Measurements from ENCODE around the genes TRIP12 and CAB39.

GRCh38 chr2:227854061-227854336 is 17.4 kb upstream of the DAW1 start:
- PRO-cap = no peak

GRCh38 chr2:228179968-228181162 is 1.1 kb downstream of the SPHKAP start:
- PRO-cap = unidirectional peak, plus-strand start at chr2:228180974

DNA sequence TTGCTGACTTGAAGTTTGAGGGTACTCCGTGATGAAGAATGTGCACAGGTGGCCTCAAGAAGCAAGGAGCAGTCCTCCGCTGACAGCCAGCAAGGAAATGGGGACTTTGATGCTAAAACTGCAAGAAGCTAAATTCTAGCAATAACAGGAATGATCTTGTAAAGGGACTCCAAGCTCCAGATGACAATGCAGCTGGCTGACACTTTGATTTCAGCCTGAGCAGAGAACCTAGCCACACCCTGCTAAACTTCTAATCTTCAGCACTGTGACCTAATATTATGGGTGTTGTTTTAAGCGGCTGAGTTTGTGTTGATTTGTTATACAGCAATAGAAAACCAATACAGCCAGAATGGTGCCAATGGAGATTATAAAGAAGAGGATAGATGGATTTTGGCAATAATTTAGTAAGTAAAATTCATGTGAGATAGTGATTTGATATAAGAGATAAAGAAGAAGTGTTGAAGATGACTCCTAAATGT is 196.7 kb upstream of the SPHKAP start:
- PRO-cap = no peak

DNA sequence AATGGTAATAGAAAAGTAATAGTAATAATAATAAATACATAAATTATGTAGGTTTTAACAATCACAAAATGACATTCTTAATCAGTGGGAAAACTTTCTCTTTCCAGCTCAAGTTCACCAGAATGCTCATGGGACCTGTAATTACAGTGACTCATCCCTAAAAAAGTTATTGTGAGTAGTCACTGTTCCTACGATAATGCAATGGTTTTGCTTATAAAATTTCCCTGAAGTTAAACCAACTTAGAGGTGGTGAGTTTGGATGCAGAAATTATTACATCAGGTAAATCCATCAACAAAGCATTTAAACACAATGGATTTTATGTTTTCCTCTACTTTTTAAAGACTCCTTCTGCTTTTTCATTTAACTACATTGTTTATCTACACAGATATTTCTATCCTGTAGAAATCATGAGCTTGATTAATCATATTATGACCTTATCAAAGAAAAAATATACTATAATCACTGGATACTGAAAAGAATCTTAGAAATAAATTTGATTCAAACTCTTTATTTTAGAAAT is 502.2 kb downstream of the PID1 start:
- PRO-cap = no peak

GRCh38 chr2:228840383-228841344 is 430.4 kb downstream of the PID1 start:
- PRO-cap = no peak

DNA sequence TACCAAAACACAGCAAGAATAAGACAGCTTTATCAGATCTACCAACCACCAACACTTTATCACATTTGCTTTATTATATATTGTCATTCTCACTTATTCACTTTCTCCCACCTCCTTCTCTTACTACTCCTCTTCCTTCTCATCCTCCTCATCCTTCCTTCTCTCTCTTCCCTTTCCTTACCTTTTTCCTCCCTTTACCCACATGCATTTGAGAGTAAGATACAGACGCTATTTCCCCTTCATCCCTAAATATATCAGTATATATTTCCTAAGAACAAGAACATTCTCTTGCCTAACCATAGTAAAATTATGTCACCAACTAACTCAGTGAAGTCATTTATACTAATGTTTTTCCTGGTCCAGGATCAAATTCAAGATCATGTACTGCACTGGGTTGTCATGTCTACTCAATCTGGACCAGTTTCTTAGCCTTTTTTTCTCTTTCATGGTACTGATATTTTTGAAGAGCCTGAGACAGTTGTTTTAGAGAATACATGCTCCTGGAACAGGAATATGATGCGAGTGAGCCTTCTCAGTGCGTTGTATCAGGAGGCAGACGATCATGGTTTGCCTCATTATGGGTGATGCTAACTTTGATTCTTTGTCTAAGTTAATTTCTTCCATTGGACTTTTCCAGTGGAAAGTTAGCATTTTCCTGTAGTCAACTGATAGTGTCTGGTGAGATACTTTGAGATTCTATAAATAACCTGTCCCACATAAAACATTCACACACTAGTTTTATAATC is 23.1 kb downstream of the PID1 start:
- PRO-cap = no peak

DNA sequence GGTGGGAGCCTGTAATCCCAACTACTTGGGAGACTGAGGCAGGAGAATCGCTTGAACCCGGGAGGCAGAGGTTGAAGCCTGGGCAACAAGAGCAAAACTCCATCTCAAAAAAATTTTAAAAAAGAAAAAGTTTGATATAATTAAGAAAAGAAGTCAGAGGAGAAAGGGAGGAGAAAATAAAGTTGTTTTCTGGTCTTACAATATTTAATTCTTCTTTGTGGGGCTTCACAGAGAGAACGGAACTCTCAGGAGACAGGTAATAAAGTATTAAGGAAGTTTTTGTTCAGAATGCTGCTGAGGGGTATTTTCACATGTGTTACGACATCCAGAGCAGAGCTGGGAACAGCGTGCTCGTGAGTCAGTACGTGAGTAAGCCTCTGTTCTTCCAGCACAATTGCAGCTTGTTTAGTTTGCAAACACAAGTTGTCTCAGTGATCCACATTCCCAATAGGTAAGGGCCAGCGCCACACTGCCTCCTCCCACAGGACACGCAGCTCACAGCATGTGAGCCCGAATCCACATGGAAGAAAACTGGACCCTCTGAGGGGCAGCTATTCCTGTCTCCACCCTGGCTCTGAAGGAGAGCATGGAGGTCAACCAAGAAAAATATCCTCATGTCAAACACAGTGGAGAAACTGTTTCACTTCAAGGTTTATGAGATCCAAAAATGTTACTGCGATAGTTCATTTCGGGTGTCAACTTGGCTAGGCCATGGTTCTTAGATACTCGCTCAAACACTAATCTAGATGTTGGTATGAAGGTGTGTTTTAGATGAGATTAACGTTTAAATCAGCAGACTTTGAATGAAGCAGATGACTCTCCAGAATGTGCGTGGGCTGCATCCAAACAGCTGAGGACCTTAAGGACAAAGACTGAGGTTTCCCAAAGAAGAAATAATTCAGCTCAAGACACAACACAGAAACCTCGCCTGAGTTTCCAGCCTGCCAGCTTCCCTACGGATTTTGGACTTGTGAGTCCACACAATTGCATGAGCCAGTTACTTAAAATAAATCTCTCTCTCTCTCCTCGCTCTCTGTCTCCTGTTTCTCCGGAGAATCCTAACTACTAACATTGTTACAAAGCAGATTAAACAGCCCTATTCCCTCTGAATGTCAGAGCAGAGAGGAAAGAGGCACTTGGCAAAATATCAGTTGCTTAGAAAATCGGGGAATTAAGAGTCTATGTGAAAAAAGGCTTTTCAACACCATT is 174.1 kb upstream of the PID1 start:
- PRO-cap = no peak

GRCh38 chr2:229820703-229821276 is 101.0 kb downstream of the TRIP12 start:
- PRO-cap = no peak

DNA sequence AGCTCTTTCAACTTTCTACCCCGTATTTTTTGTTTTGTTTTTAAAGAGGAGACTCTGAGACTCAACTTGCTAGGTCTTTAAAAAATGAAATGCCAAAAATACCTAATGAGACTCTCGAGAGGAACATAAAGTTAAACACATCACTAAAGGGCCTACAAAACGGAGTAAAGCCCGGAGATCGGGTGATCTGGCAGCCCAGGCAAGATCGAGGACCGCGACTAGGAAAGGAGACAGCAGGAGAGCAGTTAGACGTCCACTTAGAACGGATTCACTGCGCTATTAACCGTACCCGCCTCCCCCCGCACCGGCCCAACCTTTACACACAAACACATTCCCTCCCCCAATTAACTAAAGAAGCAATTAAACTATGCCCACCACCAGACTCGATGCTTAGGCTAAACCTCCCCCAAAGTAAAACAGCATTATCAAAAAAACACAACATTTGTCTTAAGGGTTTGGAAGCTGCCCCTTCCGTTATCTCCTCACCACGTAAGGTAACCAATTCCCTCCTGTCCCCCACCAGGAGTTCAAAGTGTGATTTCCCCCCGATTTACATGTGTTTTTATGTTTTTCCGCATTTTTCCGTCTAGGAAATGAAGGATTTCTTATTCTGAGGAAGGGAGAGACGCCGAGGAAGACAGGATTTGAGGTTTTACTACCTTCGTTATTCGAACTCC is 1.5 kb downstream of the TRIP12 start:
- PRO-cap = no peak

DNA sequence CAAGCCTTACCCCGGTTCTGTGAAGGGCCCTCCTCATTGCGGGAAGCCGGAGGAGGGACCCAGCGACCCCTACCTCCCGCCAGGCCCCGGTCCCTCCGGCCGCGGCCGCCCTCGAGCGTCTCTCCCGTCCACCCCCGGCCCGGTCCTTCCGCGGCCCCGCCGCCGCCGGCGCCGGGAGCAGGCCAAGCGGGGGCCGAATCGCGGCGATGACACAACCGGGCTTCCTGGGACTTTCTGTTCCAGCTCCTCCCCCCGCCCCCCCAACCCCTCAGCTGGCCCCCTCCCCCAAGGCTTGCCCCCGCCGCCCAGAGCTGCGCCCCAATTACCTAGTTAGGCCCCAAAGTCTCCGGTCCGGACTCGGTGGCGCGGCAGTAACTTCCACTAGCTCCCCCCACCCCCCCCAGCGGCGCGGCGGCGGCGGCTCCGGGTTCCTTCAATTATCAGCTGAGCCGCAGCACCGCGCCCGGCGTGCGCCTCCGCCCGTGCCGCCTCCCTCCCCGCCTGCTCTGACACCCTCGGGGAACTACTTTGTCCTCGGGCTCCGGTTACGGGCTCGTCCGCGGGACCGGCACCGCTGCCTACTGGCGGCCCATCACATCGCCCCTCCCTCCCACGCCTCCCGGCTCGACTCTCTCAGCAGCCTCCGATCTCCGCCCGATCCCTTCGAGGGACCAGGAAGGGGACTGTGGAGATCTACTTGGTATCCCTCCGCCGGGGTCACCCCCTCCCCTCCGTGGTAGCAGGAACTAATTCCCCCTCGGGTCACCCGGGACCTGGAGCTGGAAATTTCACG is at the start of gene TRIP12:
Gene TRIP12 (minus strand): TSS at position 456 of the 793 bp plus-strand sequence.
- PRO-cap = bidirectional peak, plus-strand start at position 349 of the sequence, minus-strand start at position 158 of the sequence; bidirectional peak, plus-strand start outside the sequence, minus-strand start at position 508 of the sequence

DNA sequence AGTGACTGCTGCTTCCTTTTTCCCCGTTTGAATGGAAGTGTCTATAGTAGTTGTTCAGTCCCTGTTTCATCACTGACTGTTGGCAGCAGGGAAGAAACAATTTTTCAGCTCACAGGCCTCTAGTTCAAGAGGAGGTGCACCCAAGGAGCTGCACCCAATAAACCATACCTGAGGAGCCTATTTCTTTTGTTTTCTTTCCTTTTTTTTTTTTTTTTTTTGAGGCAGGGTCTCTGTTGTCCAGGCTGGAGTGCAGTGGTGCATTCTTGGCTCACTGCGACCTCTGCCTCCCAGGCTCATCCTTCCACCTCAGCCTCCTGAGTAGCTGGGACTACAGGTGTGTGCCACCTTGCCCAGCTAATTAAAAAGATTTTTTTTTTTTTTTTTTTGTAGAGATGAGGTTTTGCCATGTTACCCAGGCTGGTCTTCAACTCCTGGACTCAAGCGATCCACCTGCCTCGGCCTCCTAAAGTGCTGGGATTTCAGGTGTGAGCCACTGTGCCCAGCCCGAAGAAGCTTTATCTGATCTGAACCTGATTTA is 52.8 kb downstream of the SP110 start:
- PRO-cap = no peak

GRCh38 chr2:230202398-230203166 is 17.2 kb downstream of the SP110 start:
- PRO-cap = no peak

DNA sequence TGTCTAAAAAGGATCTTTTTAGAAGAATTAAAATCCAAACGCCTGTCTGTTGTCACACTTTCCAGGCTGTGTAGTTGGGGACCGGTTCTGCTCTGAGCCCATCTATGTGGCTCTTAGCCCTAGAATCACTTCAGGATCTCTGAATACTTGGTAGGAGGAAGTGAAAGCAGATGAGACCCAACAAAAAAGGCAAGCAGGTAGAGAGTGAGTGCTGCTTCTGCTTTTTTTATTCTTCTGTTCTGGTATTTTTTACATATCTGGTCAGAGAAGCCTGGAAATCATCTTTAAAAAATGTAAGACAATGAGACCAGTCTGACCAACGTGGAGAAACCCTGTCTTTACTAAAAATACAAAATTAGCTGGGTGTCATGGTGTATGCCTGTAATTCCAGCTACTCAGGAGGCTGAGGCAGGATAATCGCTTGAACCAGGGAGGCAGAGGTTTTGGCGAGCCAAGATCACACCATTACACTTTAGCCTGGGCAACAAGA is 767 bp downstream of the SP140 start:
- PRO-cap = no peak

DNA sequence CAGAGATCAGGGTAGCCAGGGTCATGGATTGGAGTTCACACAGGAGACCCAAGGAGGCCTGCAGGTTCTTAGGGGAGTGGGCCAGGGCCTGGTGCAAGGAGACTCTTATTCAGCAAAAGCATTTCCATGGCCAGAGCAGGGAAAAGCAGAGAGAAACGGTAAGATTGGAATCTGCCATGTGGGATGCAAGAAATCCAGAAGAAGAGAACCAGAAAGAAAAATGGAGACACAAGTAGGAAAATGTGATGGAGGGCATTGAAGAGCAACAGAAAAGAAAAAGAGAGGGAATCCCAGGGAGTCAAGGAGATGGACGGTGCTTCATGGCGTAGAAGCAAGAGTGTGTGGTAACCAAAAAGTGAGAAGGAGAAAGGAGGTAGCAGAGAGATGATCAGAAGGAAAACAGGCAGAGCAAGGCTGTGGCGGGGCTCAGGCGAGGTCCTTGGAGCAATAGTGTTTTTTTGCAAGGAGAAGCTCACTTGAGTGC is 18.9 kb downstream of the SP140 start:
- PRO-cap = no peak

DNA sequence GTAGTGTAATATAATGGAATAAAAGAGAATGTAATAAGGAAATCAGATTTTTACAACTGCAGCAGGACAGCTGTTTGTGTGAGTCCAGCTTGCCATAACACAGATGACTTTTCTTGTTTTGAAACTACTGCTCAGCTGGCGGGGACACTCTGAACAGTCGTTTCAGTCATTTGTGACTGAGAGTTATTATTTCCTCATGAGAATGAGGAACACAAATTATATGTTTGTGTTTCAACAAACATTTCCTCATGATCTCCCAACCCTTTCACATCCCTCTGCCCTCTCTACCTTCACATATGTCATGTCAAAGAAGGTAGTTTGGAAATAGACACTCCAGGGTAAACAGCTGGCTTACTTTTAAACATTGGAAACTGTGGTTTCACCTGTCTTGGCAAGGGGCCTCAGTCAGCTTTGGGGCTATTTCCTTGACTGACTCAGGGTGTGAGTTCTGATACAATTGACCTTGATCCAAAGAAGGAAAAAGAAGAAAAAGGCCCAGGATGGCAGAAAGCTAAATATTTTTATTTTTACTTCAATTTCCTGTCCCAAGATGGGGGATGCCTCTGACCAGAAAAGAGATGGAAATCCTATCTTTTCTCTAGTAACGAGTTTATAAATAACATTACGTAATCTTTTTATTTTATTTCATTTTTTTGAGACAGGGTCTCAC is 563 bp downstream of the SP140L start:
- PRO-cap = no peak

GRCh38 chr2:230398694-230399388 is 17.2 kb upstream of the SP100 start:
- PRO-cap = no peak

DNA sequence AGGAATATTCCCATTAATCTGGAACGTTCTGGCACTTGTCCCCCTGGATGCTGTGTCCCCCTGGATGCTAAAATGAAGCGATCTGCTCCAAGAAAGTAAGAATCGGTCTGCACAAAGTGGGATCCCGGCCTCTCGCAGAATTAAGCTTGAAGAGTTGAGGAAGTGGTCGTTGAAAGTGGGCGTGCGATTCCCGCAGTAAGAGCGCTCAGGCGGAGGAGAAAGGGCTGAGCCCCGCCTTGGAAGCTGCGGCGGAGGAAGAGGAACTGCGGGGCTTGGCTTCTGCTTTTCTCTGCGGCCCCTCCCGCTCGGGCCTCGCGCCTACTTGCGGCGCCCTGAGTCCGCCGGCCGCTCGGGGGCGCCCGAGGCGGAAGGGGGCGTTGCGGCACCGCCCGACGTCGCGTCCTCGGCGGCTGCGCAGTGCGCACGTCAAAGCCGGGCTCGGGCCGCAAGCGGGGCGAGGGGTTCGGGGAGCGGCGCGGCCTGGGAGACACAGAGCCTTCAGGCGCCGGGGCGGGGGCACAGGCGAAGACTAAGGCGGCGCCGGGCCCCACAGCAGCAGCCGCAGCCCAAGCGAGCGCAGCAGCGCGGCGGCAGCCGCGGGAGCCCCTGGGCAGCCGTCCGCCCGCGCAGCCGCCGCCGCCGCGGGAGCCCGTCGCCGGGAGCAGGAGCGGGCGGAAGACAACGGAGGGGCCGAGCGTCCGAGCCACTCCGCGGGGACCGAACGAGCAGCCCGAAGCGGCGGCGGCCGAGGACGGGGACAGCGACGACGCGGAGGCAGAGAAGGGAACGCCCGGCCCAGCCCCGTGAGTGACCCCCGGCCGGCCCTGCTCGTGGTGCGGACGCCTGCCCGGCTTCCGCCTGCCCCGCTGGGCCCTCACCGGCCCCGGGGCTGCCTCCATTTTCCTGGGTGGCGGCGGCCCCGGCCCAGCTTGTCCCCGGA is at the start of gene CAB39:
Gene CAB39 (plus strand): TSS at position 415 of the 940 bp plus-strand sequence.
- PRO-cap = bidirectional peak, plus-strand start at position 429 of the sequence, minus-strand start at position 291 of the sequence

GRCh38 chr2:230797374-230798252 is 67.1 kb upstream of the ITM2C start:
- PRO-cap = no peak

DNA sequence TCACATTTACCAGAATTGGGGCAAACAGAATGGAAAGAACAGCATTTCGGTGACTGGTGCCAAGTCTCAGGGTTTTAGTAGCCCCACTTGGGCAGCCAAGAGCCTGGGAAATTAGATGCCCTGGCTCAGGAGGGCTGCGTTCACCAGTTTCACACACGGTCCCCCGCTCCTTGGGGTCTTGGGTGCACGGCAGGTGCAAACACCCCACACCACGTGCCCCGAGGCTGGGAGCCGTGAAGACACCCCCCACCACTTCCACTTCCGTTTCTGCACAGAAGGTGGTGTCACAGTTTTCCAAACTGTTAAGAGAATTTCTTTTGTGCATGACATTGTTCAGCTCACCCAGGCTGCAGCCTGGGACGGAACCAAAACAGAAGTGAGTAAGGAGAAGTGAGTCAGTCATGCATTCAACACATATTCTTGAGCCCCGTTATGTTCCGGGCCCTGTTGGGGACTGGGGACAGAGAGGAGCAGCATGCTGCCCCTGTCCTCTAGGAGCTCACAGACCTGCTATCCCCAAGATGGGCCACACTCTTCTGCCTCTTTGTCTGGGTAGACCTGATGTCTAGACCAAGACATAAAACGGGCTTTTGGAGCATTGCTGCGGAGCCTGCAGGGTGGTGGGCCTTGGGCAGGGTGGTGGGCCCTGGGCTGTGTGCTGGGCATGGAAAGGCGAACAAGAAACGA is 29.6 kb downstream of the ITM2C start:
- PRO-cap = no peak

- PRO-cap = no peak
Measured at GRCh38 chr2:230927524-230928022, 2.5 kb upstream of the GPR55 start.